Right ventricle myocardium (tissue), 1 donor: Measurements from ENCODE around the genes RLIM, NEXMIF, TAF9B, RTL3 and CYLC1.

DNA sequence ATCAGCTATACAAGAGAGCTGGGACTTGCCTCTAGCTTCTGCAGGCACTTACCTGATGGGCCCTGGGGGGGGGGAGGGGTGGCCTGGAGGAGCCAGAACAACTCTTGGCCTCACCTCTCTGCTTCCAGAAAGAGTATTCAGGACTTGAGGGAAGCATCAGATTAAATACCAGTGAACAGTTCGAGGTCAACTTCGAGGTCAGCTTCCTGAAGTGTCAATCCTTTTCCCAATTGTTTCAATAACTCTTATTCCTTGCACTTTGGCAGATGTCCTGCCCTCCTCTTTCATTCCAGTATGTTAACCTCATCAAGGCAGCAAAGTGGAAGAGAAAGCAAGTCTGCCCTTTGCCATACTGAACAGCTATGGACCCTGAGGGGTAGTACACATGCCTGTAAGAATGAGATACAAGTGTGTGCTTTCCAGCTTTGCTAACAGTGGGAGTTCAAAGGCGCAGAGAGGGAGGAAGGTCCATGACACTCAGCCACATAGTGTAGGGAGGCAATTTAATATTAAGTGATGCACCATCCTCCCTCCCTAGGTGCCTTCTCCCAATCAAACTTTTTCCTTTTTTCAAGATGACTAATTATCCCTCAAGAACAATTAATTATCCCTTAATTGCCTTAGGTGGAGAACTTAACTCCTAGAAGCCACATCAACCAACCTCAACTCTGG lies 96.5 kb upstream of the ZCCHC13 start:
- PRO-cap, 2 experiments, result no peak in any of the 2 experiments

DNA sequence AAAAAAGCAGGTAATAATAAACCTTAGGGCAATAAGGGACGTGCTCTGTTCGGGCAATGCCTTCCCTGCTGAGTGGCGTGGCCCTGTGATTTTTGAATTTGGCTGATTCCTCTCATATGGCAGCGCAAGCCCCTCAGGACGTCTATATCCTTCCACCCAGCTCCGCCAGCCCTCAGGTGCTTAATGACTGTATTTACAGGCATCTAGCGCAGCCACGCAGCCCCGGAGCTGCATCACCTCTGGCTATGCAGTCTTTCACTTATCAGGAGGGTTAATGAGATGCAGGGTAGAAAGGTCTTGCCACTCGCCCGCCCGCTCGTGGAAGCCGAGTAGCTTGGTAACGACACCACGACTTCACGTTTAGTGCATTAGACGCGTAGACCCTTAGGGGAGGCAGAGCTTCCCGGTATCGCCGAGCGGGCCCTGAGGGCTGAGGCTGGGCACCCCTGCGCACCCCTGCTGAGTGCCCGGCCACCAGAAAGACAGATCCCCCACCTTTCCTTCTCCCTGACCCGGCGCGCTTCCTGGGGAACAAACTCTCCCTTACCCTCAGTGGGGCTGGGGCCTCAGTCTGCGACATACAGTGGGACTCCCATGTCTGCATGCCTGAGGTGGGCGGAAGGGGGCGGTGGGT lies 1.4 kb upstream of the SLC16A2 start:
- PRO-cap, 2 experiments, result no peak in any of the 2 experiments

- PRO-cap, 2 experiments, result no peak in any of the 2 experiments
These were observed 8.7 kb downstream of the RLIM start for GRCh38 chrX:74605779-74606097.

DNA sequence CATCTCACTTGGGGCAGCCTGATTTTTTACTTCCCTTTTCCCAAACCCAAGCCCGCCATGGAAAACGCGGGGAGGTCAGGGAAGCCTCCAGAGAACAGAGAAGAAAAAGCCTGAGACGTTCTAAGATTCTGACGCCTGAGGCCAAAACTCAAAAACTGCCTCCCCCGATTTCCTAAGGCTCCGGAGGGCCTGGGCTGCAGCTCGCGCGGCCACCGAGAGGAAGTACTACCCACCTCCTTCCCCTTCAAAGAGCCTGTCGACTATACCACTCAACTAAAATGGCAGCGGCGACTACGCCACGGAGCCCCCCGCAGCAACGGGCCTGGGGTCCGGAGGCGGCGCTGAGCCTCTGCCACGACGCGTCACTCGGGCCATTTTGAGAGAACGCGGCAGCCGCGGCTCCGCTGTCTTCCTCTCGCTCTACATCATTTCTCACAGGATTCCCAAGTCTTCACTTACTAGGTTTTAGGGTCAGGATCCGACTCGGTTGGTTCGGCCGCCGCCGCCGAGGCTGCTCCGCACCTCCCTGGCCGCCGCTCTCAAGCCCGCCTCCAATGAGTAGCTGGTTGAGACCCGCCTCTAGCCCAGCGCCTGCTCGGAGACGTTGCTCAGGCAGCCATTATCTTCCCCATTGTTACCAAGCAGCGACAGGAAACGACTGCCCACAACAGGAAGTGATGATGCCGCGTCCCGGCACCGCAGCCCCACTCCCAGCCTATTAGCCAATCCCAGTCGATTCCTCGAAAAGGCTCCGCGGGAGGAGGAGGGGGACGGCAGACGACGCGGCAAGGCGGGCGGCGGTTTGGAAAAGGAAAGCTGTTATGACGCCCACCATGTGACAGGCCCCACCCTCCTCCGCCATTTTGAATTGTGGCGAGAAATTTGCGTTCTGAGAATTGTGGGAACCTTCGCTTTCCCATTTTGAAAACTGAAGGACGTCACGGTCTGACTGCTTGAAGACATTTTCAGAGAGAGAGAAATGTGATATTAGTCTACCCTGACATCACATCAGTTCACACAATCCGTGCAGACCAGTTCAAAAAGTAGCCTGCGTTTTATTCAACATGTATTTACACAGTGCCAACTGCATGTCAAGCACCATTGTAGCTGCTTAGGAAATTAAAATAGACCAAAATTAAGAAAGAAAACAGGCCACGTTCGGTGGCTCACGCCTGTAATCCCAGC lies at the start of gene RLIM:
RLIM (minus strand) TSS at position 662 of the 1,185 bp plus-strand sequence.
- PRO-cap, 2 experiments, result peak in 2 of 2 experiments; most common plus-strand start position 861 of the sequence (in 1); most common minus-strand start position 556 of the sequence (in 2)

DNA sequence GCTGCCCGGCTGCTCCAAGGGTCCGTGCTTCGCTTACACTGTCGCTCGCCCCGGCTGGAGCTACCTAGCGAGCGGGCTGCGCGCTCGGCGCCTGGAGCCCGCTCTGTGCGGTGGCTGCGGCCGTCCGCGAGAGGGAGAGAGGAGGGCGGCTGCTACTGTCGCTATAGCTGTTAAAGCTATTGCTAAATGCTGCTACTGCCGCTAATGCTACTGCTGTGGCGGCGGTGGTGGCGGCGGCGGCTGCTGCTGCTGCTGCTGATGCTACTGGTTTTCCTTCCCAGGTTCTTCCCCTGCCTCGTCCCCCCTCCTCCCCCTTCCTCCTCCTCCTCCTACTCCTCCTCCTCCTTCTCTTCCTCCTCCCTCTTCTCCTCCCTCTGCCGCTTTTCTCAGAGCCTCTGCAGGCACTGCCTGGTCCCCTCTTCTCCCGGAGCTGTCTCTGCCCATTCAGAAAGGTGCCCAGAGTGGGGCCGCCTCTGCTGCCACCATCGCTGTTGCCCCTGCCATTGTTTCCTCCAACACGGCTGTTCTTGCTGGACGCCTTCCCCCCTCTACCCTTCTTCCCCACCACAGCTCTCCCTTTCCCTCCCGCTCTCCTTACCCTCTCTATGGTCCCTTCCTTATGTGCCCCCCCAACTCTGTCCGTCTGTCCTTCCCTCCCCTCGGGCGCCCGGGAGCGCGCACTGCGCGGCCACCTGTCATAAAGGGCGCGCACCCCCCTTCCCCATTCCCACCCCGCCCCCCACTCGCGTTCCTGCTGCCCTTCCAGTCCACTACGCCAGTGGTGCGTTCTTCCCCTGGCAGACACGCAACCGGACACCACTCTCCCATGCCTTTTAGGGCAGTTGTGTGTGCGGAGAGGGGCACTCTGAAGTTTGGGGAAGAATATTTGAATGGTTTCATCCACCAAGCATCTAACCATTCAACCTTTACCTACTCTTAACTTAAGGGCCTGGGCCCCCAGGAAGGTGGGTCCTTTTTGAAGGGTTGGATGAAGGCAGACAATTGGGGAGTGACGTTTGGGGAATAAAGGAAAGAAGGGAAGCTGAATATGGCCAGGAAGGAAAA lies at the start of gene NEXMIF:
NEXMIF (minus strand) TSS at position 272 of the 1,065 bp plus-strand sequence.
- PRO-cap, 2 experiments, result no peak in any of the 2 experiments

GRCh38 chrX:76428682-76429074 lies 1.2 kb downstream of the MAGEE1 start:
- PRO-cap, 2 experiments, result no peak in any of the 2 experiments

- PRO-cap, 2 experiments, result no peak in any of the 2 experiments
These were observed 132.1 kb downstream of the ATRX start for GRCh38 chrX:77653911-77654372.

DNA sequence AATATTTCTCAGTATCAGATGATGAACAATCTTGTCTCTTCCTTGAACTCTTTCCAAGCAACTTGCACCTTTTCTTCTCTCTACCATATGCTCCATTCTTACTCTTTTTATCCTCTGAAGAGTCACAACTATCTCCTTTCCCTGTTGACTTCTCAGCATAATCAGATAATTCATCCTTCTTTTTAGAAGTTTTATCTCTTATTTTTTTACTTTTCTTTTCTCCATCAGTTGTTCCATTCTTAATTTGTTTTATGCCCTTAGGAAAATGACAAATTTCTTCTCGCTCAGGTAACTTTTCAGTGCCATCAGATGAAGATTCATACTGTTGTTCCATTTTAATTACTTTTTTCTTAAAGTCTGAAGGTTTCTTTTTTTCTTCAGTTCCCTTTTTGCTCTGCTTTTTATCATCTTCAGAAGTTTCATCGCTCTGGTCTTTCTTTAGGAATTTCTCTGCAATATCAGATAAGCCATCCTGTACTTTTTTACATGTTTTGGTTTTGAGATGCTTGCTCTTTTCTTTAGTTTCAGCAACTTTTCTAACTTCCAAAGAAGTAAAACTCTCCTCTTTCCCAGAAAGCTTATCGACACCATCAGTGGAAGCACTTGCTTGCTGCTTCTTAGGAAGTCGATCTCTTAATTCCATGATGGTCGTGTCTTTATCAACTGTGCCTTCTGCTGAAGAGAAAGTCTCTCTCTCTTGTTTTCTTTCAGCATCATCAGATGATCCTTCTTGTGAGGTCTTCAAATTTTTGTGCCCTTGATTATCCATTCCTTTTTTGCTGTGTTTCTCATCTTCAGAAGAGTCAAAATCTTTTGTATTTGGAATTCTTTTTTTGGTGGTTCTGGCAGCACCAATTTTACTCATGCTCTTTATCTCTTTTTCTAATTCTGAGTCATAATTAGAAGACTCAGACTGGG lies 103.8 kb downstream of the ATRX start:
- PRO-cap, 2 experiments, result no peak in any of the 2 experiments

- PRO-cap, 2 experiments, result no peak in any of the 2 experiments
These were observed 6.1 kb downstream of the TAF9B start for GRCh38 chrX:78132957-78134074.

DNA sequence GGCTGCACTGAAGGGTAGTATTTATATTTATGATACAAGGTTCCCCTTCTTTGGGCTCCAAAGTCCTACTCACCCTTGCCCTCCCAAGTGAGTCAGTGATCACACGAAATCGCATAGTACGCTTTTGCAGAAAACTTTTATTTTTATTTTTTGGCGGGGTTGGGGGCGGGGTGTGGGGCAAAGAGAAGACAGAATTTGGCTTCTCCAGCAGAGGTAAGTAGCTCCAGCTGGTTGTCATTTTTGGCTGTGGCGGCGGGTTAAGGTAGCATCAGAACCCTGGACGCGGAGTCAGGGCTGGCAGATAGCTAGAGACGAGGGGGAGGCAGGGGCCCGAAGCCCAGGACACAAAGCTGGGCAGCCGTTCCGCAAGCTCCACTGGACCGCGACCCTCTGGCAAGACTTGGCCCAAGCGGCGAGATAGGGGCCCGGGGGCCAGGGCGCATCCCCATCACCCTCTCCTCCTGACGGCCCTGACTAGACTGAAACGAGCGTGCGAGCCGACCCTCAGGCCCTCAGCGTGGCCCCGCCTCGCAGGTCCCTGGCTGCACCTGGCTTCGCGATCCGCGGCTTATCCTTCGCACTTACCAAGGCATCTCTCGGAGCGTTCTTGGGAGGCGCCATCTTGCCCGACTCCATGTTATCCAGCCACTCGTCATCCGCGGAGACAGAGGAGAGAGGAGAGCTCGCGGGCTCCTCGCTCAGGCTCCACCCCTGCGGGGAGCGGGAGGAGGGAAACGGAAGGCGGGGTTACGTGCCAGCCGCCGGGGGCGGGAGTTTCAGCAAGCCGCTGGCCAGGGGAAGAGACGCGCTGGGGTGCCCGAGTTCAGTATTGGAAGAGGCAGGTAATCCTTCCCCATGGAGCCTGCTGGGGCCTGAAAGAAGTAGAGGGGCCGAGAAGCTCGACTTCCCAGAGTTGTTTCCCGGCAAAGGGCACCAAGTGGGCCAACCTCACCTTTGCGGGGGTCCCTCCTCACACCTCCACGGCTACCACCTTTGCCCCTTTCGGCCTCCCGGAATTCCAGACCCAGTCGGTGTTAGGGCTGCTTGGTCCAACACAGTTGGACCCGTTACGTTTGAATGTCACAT lies at the start of gene TAF9B:
TAF9B (minus strand) TSS at position 675 of the 1,086 bp plus-strand sequence.
- PRO-cap, 2 experiments, result peak in 2 of 2 experiments; most common plus-strand start position 773 of the sequence (in 2); most common minus-strand start position 666 of the sequence (in 2)

DNA sequence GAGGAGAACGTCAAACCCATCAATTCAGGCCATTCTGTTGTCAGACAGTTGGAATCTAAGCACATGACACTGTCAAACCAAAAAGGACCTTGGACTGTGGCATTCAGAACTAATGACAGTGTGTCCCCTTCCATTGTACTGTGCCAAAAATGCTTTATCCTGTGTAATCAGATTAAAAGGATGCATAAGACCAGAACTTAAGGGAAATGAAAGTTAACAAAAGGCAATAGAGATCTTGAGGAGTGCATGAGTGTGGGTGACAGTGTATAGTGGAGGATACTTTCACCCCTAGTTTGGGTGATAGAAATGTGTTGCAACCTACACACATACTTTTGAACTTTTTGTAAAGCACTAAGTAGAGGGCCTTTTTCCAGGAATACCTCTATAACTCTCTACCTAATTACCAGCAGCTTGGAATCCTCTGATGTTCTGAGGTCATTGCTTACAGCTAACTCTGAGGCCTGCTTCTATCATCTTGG lies 4.5 kb downstream of the CYSLTR1 start:
- PRO-cap, 2 experiments, result no peak in any of the 2 experiments

- PRO-cap, 2 experiments, result no peak in any of the 2 experiments
These were observed at the start of gene RTL3 for GRCh38 chrX:78659260-78659705. Gene RTL3 (minus strand): TSS chrX:78659328.

DNA sequence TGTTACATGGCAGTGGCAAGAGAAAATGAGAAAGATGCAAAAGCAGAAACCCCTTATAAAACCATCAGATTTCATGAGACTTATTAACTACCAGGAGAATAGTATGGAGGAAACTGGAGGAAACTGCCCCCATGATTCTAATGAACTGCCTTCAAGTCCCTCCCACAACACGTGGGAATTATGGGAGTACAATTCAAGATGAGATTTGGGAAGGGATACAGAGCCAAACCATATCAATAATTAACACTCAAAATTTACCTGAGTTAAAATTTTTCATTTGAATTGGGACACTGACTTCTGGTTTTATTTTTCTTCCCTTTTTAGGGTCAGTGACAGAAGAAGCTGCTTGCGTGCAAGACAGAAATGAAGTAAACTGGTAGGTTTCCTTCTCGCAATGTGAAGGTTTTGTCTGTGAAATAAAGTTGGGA lies 1.5 kb upstream of the P2RY10 start:
- PRO-cap, 2 experiments, result no peak in any of the 2 experiments

DNA sequence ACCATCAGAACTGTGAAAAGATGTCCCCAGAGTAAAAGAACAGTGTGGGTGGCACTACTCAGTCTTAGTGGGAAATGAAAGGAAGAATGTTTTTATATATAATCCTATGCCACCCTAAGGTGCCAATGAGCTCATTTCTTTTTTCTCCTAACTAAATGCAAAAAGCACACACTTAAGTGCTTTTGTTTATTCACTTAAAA lies 104.5 kb downstream of the ITM2A start:
- PRO-cap, 2 experiments, result no peak in any of the 2 experiments

DNA sequence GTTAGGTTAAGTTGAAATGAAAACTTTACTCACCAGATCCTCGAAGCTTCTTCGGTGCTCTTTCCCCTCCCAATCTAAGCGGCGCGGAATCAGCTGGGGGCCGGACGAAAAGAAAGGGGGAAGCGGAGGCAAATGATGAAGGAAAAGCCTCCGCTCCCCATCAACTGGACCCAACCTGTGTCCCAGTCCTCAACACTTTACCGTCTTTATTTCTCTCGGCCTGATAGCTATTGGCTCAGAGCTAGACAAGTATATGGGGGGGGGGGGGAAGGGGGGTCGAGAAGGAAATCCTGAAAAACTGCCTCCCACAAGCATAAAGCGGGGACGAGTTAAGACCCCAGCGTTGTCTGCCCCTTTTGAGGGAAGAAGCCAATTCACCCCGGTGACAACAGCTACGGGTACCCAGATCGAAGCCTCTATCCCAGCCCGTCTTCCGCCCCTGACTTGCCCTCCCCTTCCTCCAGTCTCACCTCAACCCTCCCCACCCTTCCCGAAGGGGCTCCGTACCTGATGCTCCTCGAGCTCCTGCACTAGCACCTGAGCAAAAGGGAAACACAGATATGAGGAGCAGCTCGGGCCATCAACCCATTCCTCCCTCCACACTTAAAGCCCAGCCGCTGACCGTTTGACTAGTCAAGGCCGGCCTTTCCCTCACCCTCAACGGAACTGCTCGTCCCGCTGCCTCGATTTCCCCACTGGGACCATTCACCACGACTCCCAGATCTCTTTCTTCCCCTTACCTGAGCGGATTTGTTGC lies 993 bp downstream of the BRWD3 start:
- PRO-cap, 2 experiments, result no peak in any of the 2 experiments

GRCh38 chrX:81121495-81122180 lies 80.1 kb downstream of the HMGN5 start:
- PRO-cap, 2 experiments, result peak in 2 of 2 experiments; most common plus-strand start chrX:81121863 (in 2); most common minus-strand start chrX:81121629 (in 2)

DNA sequence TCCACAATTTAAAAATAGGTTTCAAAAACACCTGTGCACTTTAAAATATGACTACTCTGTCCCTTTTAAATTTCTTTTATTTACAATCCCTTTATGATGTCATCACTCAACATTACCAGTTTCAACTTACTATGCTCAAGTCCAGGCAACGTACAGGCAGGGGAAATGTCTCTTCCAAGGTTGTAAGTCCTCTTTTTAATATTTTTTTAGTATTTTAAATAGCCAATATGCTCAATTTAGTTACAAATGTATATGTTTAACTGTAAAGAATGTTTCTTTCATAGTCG lies at the start of gene CYLC1:
CYLC1 (plus strand) TSS at position 129 of the 287 bp plus-strand sequence.
- PRO-cap, 2 experiments, result no peak in any of the 2 experiments

GRCh38 chrX:85004318-85004597 lies 581 bp downstream of the APOOL start:
- PRO-cap, 2 experiments, result no peak in any of the 2 experiments

- PRO-cap, 2 experiments, result no peak in any of the 2 experiments
These were observed 196.9 kb downstream of the CPXCR1 start for GRCh38 chrX:88944006-88944291.

DNA sequence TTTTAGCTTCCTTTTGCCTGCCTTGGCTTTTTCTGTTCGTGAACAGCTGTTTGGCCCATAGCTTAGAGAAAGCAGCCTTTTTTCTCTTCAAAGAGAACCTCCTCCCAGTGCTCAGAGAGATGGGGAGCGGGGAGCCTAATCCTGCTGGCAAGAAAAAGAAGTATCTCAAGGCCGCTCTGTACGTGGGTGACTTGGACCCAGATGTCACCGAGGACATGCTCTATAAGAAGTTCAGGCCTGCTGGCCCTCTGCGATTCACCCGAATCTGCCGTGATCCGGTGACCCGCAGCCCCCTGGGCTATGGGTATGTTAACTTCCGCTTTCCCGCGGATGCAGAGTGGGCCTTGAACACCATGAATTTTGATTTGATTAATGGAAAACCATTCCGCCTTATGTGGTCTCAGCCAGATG lies 825 bp downstream of the PABPC5 start:
- PRO-cap, 2 experiments, result no peak in any of the 2 experiments